Temporal lobe (tissue), 2 donors: ENCODE measurements around the gene STT3B.

GRCh38 chr3:29324073-29324995 is 43.5 kb downstream of the RBMS3 start:
- RAMPAGE, long total RNA: no peak

GRCh38 chr3:29639321-29640382 is 358.8 kb downstream of the RBMS3 start:
- RAMPAGE, long total RNA: no peak

GRCh38 chr3:30314667-30314990 is 291.8 kb upstream of the TGFBR2 start:
- RAMPAGE, long total RNA: no peak

DNA sequence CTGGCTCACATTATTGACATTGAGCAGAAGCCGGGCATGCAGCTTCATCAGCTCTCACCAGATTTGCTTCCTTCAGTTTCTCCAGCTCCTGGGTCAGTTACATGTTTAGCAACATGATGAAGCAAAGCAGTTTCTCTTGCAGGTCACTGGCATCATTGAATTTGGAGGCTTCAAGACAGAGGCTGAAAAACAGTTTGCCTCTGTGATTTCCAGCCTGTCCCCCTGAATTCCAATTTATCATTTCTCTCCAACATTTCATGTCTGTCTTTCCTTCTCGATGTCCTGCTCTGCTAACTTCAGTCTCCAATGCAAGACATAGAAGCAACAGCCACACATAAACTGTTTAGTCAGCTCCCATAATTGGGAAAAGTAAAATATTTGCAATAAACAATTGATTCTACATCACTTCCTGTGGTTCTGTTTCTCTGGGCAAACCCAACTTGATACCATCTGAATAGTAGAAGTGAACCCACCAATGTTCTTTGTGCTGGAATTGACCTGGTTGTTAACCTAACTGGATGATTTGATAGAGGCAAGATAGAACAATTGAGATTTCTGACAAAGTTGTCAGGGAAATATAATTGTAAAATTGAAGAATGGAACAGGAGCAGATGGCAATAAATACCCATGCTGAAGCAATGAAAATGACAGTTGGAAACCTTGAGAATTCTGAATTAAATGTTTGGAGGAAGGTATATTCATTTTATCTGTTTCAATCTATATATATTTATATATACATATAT is 256.0 kb upstream of the TGFBR2 start:
- RAMPAGE, long total RNA: no peak

- RAMPAGE, long total RNA: no peak
Observed at GRCh38 chr3:30597131-30597726, 9.2 kb upstream of the TGFBR2 start.

- RAMPAGE, long total RNA: no peak
Observed at GRCh38 chr3:30604102-30604626, 2.2 kb upstream of the TGFBR2 start.

DNA sequence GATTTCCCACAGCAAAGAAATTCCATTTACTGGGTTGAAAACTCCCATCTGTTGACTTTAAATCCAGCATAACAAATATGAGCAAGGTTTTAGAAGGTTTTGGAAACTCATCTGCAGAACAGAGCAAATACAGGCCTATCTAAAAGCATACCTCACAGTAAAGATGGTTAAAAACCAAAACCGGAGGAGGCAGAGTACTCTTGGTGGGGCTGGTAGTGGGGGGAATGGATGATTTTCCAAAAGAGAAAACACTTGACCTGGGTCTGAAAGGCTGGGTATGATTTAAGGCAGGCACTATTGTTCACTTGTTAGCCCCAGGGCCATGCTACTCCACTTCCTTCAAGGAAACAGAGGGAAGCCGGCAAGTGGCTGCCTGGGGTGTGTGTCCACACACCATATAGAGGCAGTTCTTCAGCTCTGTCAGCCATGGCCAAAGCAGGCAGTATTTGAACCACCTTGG is 19.8 kb downstream of the TGFBR2 start:
- RAMPAGE, long total RNA: no peak

DNA sequence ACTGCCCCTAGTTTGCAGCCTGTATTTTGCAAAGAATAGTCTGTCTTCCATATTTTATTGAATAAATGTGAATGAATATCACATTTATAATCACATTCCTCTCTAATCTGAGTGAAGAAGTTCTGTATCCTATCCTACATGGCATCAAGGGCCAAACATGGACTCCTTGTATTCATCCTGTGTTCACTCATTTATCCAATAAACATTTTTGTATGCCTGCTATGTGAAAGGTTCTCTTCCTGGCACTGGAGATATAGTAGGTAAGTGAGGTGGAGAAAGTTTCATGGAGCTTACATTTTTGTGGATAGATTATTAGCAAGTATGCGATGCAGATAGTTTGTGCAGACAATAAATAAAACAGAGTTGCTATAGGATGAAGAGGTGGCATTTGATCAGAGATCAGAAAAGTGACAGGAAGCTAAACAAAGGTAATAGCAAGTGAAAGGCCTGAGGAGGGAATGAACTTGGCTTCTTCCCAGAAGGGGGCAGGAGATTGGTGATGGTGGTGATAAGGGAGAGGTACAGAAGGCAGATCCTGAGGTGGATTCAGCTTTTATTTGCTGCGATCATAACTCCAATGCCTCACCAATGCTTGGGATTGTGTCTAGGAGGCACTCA is 37.2 kb downstream of the TGFBR2 start:
- RAMPAGE, long total RNA: no peak

- RAMPAGE, long total RNA: no peak
Observed at GRCh38 chr3:30646198-30646595, 39.8 kb downstream of the TGFBR2 start.

DNA sequence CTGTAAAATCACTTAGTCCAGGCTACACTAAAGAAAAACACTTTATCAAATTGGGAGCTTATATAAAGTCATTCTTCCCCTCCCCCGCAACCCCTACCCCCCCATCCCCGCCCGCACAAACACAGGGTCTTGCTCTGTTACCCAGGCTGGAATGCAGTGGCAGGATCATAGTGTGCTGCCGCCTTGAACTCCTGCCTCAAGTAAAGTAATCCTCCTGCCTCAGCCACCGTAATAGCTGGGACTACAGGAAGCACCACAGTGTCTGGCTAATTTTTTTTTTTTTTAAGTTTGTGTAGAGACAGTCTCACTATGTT is 60.1 kb downstream of the TGFBR2 start:
- RAMPAGE, long total RNA: no peak

GRCh38 chr3:30671412-30672536 is 65.4 kb downstream of the TGFBR2 start:
- RAMPAGE, long total RNA: no peak

DNA sequence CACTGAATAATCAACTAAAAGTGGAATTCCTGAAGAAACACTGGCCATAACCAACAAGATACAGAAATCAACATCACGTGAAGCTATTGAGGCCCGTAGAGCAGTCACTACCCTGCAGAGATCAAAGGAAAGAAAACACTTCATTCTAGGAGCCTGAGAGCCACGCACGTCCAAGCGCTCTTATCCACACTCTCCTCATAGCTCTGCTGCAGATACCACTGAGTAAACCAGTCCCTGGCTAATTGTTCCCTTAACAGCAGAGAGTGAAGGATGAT is 270.9 kb upstream of the GADL1 start:
- RAMPAGE, long total RNA: no peak

GRCh38 chr3:31461975-31462728 is 70.6 kb upstream of the STT3B start:
- RAMPAGE, long total RNA: no peak

DNA sequence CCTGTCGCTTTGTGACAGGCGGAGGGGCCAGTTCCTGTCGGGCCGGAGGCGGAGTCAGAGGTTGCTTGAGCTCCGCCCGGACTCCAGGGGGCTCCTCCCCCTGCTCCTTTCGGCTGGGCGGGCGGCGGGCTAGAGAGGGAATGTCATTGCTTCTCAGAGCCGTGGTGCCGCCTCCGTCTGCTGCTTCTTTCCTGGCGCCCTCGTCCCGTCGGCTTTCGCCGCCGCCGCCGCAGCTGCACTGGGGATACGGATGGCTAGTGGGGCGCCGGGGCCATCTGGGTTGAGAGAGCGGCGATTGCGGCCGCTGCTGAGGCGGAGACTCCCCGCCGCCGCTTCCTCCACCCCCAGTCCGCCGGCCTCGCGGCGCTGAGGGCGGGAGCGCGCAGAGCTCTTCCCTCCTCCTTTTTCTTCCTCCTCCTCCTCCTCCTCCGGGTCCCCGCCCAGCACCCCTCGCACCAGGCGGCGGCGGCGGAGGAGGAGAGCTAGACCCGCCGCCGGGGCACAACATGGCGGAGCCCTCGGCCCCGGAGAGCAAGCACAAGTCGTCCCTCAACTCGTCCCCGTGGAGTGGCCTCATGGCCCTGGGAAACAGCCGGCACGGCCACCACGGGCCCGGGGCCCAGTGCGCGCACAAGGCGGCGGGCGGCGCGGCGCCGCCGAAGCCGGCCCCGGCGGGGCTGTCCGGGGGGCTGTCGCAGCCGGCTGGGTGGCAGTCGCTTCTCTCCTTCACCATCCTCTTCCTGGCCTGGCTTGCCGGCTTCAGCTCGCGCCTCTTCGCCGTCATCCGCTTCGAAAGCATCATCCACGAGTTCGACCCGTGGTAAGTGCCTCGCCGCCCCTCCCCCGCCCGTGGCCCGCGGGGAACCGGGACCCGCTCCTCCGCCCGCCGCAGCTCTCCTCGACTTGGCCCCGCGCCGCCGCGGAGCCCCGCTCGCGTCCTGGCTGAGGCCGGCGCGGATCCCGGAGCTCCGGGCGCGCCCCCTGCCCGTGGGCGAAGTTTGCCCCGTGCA is at the start of gene STT3B:
TSS of gene STT3B (plus strand) at position 433 of the 1,010 bp plus-strand sequence.
- RAMPAGE, long total RNA: no peak

DNA sequence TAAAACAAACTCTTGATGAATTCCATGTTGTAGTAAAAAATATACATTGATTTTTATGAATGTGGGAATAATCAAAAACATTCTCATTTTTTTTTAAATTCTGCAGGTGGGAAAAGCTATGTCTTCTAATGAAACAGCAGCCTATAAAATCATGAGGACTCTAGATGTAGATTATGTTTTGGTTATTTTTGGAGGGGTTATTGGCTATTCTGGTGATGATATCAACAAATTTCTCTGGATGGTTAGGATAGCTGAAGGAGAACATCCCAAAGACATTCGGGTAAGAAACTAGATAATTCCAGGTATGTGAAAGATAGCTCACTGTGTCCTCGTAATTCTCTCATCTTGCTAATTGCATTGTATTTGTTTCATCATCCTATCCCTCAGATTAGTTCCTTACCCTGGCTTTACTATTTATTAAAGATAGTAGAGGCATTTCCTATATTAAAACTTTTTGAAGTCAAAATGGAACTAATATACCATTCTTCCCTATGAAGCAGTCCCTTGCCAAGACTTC is 93.2 kb downstream of the STT3B start:
- RAMPAGE, long total RNA: no peak

- RAMPAGE, long total RNA: no peak
Observed at GRCh38 chr3:31702217-31702907, 169.6 kb downstream of the STT3B start.

DNA sequence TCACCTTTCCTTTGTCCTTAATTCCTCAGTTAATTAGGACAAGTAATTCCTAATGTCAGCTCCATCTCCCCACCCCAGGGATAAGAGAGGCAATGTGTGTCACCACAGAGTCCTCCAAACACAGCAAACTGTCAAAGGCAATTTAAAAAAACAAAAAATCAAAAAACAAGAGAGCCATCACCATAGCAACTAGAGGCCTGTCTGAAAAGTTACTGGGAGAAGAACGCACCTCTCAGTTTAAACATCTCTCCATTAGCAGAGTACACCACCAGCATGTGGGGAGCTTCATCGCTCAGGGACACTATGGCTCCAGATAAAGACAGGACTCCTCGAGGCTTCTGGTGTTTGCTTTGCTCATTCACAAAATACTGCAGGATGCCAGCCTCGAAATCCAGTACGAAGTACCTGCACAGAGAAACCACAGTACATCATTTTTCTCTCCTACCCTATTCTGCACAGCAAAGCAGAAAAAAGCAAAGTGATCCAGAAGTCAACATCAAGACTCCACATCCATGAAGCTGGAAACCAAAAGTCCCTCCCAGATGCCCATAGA is 101.6 kb downstream of the OSBPL10 start:
- RAMPAGE, long total RNA: no peak

DNA sequence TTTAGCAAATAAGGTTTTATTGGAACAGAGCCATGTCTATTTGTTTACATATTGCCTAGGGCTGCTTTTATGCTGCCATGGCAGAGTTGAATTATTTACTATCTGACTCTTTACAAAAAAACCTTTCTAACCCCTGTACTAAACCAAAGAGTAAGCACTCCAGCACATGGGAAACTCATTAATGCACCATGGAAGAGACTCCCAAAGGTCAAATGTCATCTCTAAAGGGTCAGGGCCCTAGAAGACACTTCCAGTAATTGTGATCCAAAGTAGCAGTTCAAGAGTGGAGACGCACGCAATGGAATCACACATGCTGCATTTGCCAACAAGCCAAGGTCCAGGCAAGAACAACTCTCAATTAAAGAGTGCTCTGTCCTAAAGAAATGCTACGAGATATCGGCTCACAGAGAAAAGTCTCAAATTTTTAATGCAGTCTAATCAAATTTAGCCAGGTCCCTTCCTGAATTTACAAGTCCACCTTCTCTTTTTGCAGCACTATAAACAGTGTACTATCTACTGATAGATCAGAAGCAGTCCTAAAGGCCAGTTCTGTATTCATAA is 22.2 kb downstream of the OSBPL10 start:
- RAMPAGE, long total RNA: no peak

- RAMPAGE, long total RNA: no peak
Observed at GRCh38 chr3:32428360-32428843, 36.7 kb downstream of the CMTM7 start.

DNA sequence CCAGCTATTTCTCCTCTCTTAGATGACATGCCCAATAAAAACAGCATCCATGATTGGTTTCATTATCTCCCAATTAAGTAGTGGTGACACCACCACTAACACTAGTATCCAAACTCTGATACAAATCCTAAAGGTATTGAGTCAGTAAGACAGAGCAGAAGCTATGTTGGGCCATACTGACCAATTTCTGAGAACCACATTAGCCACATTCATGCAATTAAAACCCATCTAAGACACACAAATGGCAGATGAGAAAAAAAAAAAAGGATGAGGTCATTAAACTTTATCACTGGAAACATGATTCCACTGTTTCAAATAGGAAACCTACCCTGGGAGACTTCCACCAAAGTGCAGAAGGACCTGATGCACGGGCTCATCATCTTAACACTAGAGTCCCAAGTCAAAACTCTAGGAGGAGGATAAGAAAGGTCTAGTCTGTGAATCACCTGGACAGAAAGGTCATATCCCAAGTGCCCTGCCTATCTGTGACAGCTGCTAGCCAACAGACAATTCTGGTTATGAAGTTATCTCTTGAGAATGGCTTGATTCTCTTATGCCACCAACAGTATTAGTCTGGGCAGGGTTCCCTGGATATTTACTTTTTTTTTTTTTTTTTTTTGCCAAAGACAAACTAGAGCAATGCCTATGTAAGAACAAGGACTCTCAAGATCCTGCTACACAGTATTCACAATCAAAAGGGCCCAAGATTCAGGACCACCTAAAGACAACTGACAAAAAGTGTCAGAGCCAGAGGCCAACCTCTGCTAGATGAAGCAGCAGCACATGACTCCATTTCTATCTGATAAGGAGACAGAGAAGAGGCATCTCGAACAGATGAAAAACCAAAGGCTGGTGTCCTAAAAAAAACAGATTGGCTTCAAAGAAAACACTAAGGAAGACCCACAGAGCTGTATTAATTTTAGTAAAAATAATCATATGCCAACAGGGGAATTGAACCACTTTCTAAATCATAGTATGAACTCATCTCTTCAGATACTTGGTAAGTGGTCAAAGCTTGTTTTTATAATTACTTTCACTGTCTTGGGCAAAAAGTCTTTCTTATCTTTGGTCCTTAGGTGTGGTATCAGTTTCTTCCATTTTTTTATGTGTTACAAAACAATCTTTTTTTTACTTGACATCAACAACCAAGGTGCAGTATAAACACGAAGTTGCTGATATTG is 20.1 kb downstream of the CMTM6 start:
- RAMPAGE, long total RNA: no peak